Tibial nerve (tissue), 3 donors: ENCODE results near the genes SNTB2, PDPR, CLEC18C and EXOSC6.

GRCh38 chr16:68921634-68922074 is 78.3 kb downstream of the TANGO6 start:
- PRO-cap = no peak
- RAMPAGE, long total RNA, 3 experiments = no peak in any of the 3 experiments

DNA sequence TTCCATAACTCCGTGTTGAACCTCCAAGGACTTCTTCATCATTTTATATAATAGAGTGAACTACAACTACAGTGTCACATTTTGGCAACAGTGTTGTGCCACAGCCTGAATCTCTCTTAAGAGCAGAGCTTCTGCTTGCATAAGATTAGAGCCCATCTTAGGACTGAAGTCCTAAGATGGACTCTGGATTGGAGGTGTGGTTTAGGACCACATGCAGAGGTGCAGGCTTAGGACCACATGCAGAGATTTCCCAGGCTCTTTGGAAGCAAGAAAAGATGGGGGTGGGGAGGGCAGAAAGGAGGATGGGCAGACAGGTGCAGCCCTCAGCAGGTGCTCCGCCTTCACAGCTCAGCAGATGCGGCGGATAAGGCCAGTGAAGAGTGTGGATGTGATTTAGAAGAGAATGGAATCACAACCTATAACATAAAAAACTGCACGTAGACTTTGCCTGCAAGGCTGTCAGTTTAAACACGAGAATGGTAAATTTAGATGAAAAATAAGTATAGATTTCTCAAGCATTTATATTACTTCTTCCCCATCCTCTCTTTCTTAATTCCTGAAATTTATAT is 128.7 kb downstream of the TANGO6 start:
- PRO-cap = no peak
- RAMPAGE, long total RNA, 3 experiments = no peak in any of the 3 experiments

DNA sequence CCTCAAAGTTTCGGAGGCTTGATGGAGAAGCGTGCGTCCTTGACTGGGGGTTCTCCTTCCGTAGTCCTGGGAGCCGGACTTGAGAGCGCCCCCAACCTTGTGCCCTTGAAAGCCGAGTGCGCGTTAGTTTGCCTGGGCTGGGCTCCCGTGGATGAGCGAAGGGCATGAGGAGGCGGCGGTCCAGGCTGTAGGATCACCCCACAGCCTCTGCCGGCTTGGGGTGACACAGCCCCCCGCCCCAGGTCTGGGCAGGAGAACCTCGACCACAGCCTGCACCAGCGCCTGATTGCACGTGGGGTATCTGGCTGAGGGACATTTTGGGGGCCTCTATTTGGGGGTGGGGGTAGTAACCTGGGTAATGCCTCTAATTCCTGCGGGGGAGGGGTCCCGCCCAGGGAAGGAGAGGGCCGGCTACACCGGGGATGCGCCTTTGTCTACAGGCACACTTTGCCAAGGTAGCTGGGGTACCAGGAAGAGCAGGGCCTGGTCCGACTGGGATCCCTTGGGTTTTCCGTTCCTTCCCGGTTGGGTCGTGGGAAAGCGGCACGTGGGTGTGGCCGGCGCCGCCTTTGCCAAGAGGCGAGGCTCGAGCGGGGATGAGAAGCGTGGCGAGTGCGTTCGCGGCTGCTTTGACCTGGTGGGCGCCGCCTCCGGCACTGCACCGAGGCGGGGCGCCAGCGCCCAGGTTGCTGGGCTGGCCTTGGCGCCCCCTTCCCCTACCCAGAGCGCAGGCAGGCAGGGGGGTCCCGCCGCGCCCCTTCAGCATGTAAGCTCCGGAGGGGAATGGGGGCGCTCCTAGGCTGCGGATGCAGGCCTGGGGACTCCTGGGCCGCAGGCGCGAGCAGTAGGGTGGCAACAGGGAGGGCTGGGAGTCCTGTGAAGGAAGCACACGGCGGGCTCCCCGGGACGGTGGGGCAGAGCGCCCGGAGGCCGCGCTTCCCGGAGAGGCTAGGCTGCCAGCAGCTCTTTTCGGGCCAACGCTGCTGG is 1.8 kb downstream of the HAS3 start:
- PRO-cap = no peak
- RAMPAGE, long total RNA, 3 experiments = no peak in any of the 3 experiments

DNA sequence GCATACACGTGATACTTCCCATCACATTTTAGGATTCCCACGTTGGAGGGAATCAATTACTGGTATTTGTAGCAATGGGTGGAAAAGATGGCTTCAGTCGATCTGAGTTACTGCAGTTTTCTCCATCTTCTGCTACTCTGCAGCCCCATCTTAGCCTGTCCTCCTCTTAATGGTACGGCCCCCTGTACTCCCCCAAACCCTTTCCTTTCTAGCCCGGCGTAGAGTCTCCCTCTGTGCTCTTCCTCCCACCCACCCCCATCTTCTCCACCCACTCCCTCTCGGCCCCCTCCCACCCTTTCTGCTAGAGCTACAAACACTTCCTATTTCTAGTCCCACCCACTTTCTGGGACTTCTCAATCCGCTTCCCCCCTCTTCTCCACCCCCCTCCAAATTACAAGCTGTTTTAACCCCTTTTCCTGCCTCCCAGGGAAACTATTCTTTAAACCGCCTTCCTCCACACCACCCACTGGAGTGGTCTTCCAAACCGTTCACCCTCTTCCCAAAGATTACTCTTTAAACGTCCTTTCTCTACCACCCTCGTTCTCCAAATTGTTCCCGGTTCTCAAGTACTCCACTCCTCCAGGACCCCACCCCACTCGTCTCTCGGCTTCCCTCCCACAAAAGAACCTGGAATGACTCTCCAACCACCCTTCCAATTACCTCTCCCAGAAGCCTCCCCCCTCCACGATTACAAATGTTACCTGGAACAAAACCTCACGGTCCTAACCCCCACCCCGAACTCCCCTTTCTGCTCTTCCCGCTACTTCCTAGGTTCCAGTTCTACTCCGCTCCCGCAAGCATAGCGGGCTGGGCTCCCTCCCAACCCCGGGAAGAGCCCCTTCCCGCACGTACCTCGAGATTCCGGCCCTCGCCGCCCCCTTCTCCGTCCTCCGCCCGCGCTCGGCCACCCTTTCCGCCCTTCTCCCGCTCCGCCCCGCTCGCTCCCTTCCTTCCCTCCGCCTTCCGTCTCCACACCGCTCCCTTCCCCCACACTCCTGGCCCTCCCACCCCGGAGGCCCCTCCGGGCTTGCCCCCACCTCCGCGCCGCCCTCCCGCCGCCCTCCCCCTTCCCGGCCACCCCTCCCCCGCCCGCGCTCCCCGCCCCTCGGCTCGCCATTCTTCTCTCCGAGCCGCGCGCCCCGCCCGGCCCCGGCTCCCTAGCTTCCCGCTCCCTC is 764 bp downstream of the CHTF8 start:
- PRO-cap = bidirectional peak, plus-strand start at position 1,116 of the sequence, minus-strand start at position 926 of the sequence
- RAMPAGE, long total RNA, 3 experiments = no peak in any of the 3 experiments

DNA sequence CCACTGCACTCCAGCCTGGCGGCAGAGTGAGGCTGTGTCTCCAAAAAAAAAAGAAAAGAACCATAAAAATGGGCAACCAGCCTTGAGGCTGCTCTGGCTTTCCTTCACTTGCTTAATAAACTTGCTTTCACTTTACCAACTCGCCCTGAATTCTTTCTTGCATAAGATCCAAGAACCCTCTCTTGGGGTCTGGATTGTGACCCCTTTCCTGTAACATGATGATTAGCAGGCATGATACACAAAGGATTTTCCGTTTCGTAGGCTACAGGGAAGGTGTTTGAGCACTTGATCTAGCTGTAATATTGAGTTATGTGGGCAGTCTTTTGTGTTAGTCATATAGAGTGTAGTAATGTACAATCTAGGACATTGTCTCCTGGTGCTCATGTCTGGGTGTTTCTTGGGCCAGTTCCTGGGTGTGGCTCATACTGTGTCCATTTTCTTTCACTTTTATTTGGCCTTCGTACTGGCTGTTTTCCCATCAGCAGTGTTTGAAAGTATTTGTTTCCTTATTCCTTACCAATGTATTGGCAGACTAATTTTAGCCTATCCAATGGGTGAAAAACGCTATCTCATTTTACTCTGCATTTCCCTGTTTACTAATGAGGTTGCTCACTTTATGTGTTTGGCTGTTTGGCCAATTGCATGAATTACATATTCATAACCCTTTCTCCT is 13.5 kb upstream of the SNTB2 start:
- PRO-cap = no peak
- RAMPAGE, long total RNA, 3 experiments = no peak in any of the 3 experiments

- PRO-cap = bidirectional peak, plus-strand start at chr16:69187164, minus-strand start at chr16:69187043
- RAMPAGE, long total RNA, 3 experiments = start-site peak on the plus strand in 1 of 3 experiments, at chr16:69187138-69187169 at its widest, 24 reads per replicate
These were observed at the start of gene SNTB2 for GRCh38 chr16:69186942-69187263. TSS of gene SNTB2 (plus strand) at chr16:69187164.

DNA sequence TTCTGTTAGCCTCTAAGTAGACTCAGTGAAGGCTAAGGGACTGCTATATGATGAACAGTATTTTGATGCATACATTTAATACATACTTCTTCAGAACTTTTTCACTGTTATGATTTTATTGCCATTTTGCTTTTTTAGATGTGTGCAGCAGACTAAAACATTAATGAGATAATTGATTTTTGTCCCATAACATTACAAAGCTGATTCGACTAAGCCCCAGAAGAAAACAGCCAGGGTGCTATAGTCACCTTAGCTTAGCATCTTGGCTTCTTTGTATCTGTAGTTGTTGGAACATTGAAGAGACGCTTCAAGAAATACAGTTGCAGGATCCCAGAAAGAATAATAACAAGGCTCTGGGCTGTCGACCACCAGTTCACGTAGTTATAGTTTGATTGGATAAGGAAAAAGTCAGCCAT is 3.6 kb downstream of the NIP7 start:
- PRO-cap = no peak
- RAMPAGE, long total RNA, 3 experiments = no peak in any of the 3 experiments

DNA sequence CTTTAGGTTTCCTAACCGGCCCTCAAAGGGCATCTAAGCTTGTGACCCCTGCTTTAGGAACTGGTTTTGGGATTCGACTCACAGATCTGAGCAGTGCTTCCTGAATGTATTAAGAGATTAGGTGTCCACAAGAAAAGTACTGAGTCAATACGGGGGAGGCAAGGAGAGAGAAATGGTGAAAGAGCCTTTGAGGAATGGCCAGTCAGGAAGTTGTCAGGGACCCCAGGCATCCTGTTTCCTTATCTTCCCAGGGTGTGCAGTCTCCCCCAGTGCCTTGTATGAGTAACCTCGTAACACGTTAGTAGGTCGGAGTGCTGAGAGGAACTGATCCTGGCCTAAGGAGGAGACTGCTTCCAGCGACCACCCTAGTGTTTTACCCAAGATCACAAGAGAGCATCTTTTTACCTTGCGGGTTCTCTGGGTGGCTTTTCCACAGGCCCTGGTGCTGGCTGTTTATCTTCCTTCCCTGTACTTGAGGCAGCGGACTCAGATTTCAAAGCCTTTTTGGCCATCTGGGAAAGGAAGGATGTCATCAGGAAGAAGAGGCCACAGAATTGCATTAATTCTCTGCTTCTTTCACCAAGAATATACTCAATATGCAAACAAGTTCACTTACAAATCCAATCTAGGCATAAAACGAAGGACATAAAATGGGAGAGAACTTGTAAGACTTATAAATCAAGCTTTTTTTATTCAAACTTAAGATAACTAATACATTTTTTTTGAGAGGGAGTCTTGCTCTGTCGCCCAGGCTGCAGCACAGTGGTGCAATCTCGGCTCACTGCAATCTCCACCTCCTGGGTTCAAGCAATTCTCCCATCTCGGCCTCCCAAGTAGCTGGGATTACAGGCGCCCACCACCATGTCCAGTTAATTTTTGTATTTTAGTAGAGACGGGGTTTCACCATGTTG is 16.6 kb upstream of the TMED6 start:
- PRO-cap = no peak
- RAMPAGE, long total RNA, 3 experiments = no peak in any of the 3 experiments

DNA sequence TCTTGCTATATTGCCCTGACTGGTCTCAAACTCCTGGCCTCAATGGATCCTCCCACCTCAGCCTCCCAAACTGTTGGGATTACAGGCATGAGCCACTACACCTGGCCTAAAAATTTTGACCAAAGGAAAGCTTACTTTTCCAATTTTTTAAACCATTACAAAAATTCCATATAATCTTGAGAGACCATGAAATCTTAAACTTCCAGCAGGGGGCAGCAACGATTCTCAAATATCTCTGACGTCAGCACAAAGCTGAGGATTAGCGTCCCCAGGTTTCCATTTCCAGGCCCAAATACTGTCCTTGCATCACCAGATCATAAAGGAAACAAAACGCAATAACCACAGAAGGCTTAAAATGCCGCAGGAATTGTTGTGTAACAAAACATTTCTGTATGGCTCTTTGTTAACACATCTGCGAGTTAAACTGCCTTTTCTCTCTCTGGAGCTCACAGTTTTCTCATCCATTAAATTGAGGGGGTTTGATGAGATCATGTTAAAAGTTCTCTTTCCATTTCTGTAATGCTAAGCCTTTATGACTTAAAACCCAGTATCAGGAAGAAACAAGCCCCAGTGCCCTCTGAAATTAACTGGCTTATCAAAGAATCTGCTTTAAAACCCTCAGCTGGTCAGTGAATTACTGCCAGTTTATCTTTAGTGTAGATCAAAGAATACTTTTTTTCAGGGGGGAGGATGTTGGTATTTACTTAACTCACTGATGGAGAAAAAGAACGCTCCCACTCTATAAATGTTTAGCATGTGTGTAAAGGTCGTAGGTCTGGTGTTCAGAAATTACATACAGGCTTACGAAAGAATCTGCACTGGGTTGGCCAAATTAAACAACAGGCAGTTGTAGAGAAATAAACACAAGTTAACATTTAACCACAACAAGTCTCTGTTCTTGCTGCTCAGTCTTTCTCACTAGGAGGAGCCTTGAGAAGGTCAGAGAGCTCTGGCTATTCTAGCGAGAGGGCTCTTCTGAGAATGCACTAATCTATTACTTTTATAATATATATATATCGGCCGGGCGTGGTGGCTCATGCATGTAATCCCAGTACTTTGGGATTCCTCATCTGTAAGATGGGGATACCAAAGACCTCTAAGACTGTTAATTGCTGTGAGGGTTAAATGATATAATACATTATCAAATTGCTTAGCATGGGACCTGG is 10.6 kb upstream of the TERF2 start:
- PRO-cap = no peak
- RAMPAGE, long total RNA, 3 experiments = no peak in any of the 3 experiments

DNA sequence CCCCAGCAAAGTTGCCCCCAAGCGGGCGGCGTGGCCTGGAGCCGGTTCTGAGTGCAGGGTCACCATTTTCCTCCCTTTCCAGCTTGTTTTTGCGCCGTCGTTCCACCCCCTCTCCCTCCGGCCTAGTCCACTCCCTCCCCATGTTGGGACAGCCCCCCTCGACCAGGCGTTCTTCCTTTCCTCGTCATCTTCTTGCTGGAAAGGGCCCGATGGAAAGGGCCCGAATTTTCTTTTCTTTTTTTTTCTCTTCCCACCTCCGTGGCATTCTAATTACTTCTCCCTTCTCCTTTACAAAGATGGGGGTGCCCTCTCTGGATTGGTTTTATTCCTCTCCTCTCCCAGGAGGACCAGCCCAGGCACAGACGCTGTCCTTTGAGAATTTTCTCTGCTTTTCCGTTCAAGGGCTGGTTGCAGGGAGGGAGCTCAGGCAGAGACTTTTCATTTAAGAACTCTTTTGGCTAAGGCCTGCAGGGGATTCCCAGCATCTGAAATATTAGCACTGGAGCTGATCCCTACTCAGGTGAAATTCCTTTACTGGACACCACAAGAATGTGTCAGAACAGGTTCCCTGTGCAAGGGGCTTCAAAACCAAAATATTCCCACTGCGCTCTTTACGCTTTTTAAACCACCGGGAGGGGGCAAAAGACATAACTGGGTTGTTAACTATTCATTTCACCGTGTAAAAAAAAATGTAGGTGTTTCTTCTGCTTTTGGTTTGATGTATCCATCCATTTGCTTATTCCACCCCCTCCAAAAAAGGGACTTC is 1.2 kb downstream of the NFAT5 start:
- PRO-cap = bidirectional peak, plus-strand start at position 187 of the sequence, minus-strand start at position 49 of the sequence
- RAMPAGE, long total RNA, 3 experiments = no peak in any of the 3 experiments

- PRO-cap = no peak
- RAMPAGE, long total RNA, 3 experiments = no peak in any of the 3 experiments
These were observed 8.9 kb upstream of the CLEC18A start for GRCh38 chr16:69942144-69942666.

GRCh38 chr16:70065482-70066680 is 48.3 kb upstream of the PDPR start:
- PRO-cap = unidirectional peak, minus-strand start at chr16:70065816; bidirectional peak, plus-strand start at chr16:70066253, minus-strand start at chr16:70065938
- RAMPAGE, long total RNA, 3 experiments = start-site peak on the minus strand in 3 of 3 experiments, at chr16:70065785-70065968 at its widest, 643 to 834 reads per replicate

DNA sequence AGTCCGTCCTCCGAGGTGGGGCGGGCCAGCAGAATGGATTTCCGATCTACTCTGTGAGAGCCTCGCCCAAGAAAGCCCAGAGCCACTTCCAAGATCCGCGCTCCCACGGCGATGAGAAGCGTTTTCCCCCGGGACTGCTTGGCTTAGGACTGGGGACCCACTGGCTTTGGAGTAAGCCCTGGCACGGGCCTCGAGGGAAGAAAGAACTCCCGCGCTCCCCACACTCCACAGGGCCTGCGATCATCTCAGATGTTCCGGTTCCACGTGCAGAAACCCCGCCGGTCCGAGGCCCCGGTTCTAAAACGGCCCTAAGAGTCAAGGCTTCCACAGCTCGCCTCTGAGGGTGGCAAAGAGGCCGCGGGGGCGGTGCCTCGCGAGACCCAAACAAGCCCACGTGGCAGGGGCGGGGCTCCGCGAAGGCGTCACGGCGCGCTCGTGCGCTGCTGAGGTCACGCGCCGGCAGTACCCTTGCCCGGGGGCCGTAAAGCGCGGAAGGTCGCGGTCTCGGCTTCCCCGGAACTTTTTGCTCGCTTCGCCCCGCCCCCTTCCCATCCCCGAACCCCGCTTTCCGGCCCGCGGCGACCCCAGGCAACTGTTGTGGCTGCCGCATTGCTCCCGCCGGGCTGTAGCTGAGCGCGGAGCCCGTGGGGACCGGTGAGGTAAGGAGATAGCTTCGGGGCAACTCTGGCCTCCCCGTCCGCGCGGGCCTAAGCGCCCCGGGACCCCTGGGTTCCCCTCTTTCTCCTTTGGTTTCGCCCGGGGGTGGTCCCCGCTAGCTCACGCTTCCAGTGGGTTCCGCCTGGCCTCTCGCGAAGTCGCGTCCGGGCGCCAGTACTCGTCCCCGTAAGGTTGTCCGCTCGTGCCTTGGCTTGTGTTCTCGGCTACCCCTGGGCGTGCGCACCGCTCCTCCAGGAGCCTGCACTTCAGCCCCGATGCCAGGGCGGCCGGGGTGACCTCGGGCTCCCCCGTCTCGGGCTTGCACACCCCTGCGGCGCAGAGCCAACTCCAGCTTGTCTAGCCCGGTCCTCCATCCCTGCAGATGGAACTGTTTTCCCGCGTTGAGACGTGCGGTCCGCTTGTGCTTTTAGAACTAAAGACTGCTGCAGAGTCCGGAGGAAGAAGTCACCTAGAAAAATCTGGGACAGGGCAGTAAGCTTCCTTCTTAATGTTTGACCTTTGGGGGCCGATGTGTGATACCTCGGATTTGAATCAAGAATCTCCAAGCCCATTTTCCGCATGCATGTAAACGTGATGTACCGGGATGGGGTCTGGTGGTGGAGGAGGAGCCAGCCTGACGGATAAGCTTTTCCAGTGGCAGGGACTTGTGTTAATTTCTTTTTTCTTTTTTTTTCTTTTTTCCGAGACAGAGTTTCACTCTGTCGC is at the start of gene PDPR:
Gene PDPR, plus strand, starts transcription at position 551 of the 1,383 bp plus-strand sequence.
- PRO-cap = bidirectional peak, plus-strand start at position 468 of the sequence, minus-strand start at position 299 of the sequence
- RAMPAGE, long total RNA, 3 experiments = start-site peak on the plus strand in 3 of 3 experiments, centred at positions 569 to 749 of the sequence, 52 to 125 reads per replicate

DNA sequence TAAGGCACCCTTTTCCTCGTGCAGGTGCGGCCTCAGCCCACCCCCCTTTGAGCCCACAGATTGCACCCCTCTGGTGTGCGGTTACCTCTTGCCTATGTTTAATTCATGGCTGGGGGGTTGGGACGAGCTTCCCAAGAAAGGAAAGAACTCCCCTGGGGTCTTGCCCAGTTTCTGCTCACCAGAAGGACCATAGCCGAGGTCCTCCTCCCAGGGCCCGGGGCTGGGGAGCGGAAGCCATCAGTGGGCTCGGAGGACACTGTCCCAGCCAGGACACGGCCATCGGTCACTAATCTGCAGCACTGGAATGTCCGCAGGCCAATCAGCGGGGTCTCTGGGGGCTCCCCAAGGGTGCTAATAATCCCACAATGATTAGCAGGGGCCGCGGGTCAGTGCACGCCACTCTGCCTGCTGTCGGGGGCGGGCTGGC is at the start of gene CLEC18C:
Gene CLEC18C, plus strand, starts transcription at position 163 of the 427 bp plus-strand sequence.
- PRO-cap = no peak
- RAMPAGE, long total RNA, 3 experiments = no peak in any of the 3 experiments

DNA sequence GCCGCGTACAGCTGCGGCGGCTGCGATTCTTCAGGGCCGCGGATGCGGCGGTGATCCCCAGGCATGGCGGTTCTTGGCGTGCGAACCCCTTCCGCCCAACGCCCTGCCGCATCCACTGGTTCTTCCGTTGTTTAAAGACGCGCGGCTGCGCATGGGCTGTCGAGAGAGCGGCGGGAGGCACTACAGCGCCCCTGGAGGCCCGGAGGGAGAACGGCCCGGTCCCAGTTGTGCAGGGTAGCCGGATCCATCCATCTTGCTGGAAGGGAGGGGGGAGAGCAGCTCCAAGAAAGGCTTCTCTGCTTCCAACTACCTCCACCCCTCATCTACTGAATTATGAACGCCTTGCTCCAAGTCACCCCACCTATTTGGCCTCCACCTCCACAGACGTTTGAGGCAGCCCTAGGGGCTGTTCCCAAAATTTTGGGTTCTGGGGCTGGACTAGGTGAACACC is at the start of gene EXOSC6:
Gene EXOSC6, minus strand, starts transcription at position 105 of the 451 bp plus-strand sequence.
- PRO-cap = unidirectional peak, minus-strand start at position 105 of the sequence
- RAMPAGE, long total RNA, 3 experiments = no peak in any of the 3 experiments

- PRO-cap = no peak
- RAMPAGE, long total RNA, 3 experiments = no peak in any of the 3 experiments
These were observed 907 bp upstream of the EXOSC6 start for GRCh38 chr16:70252681-70253013.

DNA sequence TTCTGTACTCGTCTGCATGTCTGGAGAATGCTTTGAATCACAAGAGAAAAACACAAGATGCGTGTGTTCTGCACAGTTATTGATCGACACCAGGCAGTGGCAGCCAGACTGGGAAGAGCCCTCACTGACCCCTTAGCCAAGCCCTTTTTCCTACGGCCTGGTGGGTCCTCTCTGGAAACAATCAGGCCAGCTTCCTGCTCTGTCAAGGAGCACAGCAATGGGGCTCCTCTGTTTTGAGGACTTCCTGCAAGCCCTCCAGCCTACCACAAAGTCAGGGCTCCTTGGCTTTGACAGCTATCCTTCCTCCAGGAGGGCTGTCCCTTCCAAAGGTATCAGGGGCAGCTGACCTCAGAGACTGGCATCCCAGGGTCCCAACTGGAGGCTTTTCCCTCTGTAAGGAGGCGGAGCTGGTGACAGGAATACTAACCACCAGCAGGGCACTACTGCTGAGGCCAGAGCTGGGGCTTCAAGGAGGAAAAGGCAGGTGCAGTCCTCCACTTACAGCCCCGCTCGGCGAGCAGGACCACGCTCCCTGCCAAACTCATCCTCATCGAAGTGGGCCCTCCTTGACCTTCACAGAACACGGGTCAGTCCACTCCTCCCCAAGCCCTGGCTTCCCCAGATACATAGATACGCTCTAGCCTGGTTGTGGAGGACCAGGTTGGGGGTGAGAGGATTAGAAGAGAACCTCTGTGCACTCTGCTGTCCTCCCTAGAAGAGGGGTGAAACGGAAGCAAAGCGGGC is 20.7 kb downstream of the ST3GAL2 start:
- PRO-cap = no peak
- RAMPAGE, long total RNA, 3 experiments = no peak in any of the 3 experiments

DNA sequence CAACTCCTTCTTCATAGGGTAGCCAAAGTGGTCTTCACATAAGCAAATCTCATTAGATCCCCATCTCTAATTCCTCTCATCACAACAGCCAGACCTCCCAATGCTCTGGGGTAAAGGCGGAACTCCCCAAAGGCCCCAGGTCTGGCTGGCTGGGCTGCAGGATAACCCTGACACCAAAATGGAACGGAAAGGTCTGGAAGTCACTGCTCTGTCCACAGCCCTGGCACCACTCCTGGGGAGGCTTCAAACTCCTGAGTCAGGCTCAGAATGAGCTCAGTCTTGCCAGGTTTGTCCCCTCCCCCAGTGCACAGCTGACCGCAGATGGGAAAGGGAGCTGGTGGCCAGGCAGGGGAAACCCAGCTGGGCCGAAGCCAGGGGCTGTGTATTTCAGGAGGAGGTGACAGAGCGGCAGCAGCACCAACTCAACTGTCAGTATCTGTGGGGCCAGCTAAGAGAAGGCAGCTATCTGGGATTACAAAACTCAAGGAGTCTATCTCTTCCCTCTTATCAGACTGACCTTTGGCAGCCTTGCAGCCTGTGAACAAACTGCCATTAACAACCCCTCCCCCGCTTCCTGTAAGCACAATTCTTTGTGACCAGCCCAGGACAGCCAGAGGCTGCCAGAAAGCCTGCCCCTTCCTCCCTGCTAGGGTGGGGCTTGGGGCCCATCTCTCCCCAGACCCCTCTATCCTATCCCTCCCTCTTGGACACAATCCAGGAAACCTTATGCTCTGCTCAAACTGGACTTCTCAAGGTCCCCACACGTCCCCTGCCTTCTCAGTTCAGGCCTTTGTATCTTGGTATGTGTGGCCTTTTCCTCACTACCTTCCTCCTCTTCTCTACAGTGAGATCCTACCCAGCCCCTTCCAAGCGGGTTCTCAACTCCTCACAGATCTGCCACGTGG is 10.7 kb downstream of the ST3GAL2 start:
- PRO-cap = no peak
- RAMPAGE, long total RNA, 3 experiments = no peak in any of the 3 experiments

DNA sequence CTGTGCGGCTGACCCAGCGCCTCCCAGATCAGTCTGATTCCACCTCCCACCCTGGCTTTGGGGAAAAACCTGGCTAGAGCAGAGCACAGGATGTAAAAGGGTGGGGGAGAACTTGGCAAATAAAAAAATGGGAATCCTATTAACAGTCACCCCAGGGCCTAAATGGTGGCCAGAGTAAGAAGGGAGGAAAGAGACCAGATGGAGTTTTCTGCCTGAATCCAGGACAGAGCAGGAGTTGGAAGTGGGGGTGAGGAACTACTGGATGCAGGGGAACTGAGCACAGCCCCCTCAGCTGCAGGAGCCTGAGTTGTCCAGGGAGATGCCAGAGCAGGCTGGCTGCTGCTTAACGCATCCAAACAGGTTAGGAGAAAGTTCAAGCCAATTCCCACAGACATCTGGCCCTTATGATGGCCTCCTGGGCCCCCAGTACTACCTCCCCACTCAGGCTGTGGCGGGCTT is 10.1 kb downstream of the ST3GAL2 start:
- PRO-cap = no peak
- RAMPAGE, long total RNA, 3 experiments = no peak in any of the 3 experiments

DNA sequence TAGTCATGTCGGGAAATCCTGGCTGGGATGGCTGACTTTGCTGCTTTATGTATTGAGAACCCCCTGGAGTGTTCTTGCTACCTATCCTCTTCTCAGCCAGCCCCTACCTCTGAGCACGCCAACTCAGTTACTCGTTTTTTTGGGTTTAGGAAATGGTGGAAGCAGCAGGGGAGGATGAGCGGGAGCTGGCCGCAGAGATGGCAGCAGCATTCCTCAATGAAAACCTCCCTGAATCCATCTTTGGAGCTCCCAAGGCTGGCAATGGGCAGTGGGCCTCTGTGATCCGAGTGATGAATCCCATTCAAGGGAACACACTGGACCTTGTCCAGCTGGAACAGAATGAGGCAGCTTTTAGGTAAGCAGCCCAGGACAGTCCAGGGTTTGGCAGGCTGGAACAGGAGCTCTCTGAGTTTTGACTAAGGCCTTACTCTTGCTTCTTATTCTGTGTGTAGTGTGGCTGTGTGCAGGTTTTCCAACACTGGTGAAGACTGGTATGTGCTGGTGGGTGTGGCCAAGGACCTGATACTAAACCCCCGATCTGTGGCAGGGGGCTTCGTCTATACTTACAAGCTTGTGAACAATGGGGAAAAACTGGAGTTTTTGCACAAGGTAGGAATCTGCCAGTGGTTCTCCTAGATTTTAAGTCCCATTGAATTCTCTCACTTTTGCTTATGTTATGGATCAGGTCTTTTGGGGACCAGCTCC is 41.5 kb downstream of the SF3B3 start:
- PRO-cap = no peak
- RAMPAGE, long total RNA, 3 experiments = no peak in any of the 3 experiments